Measurements from ENCODE around the gene SMIM21.

- RAMPAGE, long total RNA = no peak
- RRBS = no CpG with 5 or more reads among the region's 1 CpG
Measured at GRCh38 chr18:67597864-67598278, 81.4 kb upstream of the DSEL start.

DNA sequence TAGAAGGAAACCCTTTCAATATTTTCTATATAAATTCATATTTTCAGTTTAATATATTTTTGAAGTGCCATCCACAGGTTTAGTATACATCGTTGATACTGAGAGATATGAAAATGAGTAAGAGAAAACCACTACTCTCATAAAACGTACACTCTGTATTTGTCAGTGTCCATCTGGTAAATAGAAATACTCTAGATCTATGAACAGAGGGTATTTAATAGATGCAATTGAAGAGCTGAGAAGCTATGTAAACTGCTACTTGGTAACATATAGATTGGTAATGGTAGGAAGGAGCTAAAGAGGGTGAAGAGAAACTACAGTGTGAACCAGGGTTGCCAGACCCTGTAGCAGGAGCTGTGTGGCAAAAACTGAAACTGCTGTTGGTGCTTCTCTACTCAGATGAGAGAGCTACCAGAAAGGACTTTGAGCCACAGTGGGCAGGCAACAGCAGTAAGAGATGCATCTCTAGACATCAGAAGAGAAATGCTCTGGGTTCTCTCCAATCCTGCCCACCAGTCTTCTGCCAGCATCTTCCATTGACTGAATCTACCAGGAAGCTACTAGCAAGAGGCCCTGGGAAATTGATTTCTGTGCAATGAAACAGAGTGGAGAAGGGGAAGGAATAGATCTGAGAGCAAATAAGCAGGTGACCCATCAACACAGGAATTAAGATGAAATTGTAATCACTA lies 187.5 kb downstream of the CCDC102B start:
- RAMPAGE, long total RNA = no peak
- RRBS = no CpG with 5 or more reads among the region's 2 CpGs

DNA sequence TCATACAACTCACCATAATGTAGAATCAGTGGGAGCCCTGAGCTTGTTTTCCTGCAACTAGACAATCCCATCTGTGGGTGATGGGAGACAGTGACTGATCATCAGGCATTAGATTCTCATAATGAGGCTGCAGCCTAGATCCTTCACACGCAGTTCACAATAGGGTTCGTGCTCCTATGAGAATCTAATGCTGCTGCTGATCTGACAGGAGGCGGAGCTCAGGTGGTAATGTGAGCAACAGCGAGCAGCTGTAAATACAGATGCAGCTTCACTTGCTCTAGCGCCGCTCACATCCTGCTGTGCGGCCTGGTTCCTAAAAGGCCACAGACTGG lies 20.3 kb upstream of the CD226 start:
- RAMPAGE, long total RNA = no peak
- RRBS = no CpG with 5 or more reads among the region's 7 CpGs

- RAMPAGE, long total RNA = no peak
- RRBS = no CpG with 5 or more reads among the region's 2 CpGs
Measured at GRCh38 chr18:70293187-70293609, 4.4 kb downstream of the SOCS6 start.

DNA sequence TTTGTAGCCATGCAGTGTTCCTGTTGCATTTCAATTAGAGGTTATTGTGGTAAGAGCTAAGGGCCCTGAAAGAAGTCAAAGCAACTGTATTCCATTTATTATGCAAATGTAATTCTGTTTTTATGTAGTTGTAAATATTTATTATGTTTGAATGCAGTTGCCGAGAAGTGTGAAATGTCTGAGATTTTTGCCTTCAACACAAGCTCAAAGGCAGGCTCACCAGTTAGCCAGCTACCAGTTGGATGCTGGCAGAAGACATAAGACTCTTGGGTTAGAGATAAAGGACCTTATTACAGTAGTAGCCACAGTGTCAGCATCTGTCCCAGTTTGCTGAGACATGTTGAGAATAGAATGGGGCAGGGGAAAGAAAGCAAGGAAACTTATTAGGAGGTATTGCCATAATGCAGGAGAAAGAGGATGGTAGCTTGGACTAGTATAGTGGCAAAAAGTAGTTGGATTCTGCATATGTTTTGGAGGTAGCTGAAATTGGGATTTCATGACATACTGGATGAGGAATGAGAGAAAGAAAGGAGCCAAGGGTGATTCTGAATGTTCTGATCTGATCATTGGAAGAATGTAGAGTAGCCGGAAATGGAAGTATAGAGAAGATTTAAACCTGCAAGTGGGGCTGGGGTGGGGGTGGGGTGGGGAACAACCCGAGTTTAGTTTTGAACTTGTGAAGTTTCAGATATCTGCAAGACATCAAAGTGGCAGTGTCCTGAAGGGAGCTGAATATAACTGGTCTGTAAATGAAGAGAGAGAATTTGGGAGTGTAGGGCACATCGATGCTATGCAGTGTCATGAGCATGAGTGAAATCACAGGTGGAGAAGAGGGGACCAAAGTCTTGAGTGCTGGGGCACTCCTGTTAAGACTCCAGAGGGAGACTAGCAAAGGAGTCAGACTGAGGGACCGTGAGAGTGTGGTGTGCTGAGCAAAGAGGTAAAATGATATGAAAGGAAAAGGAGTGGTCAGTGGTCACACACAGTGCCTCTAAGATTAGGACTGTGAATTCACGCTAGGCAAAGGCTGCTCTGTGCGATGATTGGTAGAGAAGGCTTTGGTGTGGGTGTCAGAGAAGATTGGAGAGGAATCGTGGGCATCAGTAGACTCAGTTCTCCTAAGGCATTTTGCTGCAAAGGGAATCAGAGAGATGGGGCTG lies 12.4 kb downstream of the SOCS6 start:
- RAMPAGE, long total RNA = no peak
- RRBS = no CpG with 5 or more reads among the region's 8 CpGs

GRCh38 chr18:70375954-70376584 lies 87.2 kb downstream of the SOCS6 start:
- RAMPAGE, long total RNA = no peak
- RRBS = no CpG with 5 or more reads among the region's 14 CpGs

- RAMPAGE, long total RNA = no peak
- RRBS = no CpG with 5 or more reads among the region's 5 CpGs
Measured at GRCh38 chr18:70641226-70641682, 352.4 kb downstream of the SOCS6 start.

GRCh38 chr18:70672441-70673198 lies 383.8 kb downstream of the SOCS6 start:
- RAMPAGE, long total RNA = no peak
- RRBS = no CpG with 5 or more reads among the region's 6 CpGs

- RAMPAGE, long total RNA = no peak
- RRBS = no CpG with 5 or more reads among the region's 4 CpGs
Measured at GRCh38 chr18:70683255-70683604, 394.4 kb downstream of the SOCS6 start.

DNA sequence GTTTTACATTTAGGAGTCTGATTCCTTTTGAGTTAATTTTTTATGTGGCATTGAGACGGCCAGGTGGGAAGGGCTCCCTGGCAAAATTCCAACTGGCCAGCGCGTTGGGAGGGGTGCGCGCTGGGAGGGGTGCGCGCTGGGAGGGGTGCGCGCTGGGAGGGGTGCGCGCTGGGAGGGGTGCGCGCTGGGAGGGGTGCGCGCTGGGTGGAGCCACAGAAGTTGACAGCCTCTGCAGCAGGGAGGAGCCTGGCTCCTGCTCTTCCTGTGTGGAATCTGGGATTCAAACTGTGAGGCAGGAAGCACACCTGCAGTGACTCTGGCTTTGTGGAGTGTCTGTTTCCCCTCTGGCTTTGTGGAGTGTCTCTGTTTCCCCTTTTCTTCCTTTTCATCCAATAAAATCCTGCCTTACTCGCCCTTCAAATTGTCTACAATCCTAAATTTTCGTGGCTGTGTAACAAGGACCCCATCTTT lies 147.9 kb upstream of the CBLN2 start:
- RAMPAGE, long total RNA = no peak
- RRBS = no CpG with 5 or more reads among the region's 17 CpGs

GRCh38 chr18:74197556-74198569 lies 49.5 kb downstream of the TIMM21 start:
- RAMPAGE, long total RNA = no peak
- RRBS = 30% methylated on average over 5 of the region's 13 CpGs

- RAMPAGE, long total RNA = no peak
- RRBS = no CpG with 5 or more reads among the region's 5 CpGs
Measured at GRCh38 chr18:74225140-74225492, 66.6 kb downstream of the CYB5A start.

GRCh38 chr18:74269048-74270300 lies 22.3 kb downstream of the CYB5A start:
- RAMPAGE, long total RNA = no peak
- RRBS = no CpG with 5 or more reads among the region's 17 CpGs

GRCh38 chr18:74378009-74378607 lies 62.5 kb downstream of the C18orf63 start:
- RAMPAGE, long total RNA = no peak
- RRBS = no CpG with 5 or more reads among the region's 4 CpGs

- RAMPAGE, long total RNA = no peak
- RRBS = no CpG with 5 or more reads among the region's 2 CpGs
Measured at GRCh38 chr18:74468753-74469228, 11.7 kb upstream of the DIPK1C start.

GRCh38 chr18:74740209-74741099 lies 142.8 kb downstream of the ZNF407 start:
- RAMPAGE, long total RNA = no peak
- RRBS = no CpG with 5 or more reads among the region's 7 CpGs

DNA sequence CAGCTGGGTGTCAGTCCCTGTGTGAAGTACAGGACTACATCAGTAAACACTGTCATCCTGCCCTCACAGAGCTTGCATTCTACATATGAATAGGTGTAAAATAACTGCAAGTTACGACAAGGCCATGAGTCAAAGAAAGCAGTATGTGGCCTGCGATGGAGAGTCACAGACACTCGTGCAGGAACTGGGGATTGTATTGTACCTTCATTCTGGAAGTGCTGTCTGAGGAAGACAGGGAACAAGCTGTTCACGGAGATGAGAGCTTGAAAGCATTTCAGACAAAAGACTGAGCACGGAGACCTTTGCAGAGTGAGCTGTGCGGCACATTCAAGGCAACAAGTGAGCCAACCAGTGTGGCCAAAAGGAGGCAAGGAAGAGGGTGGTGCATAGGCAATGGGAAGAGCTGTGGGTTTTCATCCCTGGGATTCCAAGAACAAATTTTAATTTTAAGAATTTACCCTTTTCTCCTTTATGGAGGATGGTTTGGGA lies 182.0 kb downstream of the PTGR3 start:
- RAMPAGE, long total RNA = no peak
- RRBS = no CpG with 5 or more reads among the region's 6 CpGs

DNA sequence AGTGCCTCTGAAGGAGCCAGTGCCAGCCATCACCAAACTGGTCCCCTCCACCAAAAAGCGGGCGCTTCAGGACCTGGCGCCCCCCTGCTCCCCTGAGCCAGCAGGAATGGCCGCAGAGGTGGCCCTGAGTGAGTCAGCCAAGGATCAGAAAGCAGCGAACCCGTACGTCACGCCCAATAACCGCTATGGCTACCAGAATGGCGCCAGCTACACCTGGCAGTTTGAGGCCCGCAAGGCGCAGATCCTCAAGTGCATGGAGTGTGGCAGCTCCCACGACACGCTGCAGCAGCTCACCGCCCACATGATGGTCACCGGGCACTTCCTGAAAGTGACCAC lies 75.8 kb downstream of the TSHZ1 start:
- RAMPAGE, long total RNA = no peak
- RRBS = no CpG with 5 or more reads among the region's 16 CpGs

DNA sequence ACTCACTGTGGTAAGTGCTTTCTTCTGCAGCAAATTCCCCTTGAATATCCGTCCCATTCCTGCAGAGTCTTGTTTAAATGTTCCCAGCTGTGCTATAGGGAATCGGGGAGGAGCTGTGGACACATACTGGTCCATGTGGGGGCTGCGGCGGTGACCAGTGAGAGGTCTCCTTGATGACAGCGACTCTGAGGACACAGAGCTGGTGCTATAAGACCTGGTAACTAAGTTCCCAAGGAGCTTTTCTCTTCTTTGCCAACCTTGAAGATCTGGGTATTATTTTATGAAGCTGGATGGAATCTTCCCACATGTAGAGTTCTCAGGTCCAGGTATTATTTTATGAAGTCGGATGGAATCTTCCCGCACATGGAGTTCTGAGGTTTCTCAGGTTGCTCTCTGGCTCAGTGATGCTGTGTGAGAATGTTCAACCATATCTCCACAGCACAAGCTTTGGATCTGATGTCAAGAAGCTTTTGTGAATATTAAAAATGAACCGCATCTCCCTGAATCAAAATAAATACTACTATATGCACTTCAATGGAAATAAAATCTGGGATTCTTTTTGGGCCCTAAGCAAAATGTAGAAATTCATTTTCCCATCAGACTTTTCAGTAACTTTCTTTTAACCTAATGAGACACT lies at the start of gene SMIM21:
TSS of gene SMIM21 (minus strand) at position 275 of the 637 bp plus-strand sequence.
- RAMPAGE, long total RNA = no peak
- RRBS = no CpG with 5 or more reads among the region's 8 CpGs

GRCh38 chr18:75548271-75548783 lies 120.8 kb upstream of the SMIM21 start:
- RAMPAGE, long total RNA = no peak
- RRBS = no CpG with 5 or more reads among the region's 7 CpGs